ENCODE measurements around the genes LGMN, CHGA, ITPK1 and OTUB2.

DNA sequence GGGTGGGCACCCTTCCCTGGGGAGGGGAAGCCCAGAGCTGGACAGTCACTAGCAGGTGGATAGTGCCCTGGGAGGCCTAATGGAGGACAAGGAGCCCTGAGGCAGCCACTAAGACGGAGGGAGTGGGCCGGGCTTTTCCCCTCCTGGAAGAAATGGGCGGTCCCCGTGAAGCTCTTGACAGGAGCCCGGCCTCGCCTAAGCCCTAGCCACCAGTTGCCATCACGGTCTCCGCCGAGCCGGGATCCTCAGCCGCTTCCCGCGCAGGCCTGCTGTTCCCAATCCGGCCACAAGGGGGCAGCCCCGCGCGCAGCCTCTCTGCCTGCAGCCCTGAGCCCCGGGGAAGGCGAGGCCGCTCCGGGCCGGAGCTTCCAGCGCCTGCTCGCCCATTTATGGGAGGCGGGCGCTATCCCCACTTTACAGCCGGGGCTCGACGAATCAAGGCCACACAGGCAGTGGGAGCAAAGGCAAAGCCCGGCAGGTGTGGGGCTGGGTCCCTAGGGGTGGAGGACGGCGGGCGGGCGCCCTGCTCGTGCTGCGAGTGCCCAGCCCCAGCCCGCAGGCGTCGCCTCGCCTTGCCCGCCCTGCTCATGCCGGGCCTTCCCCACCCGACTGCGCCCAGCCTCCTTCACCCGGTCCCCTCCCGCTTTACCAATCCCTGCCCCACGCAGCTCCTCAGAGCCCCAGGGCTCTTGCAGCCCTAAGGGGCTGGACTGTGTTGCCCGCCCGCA, 61.5 kb downstream of the LGMN start:
- PRO-cap, result no peak

GRCh38 chr14:92748347-92748979, at the start of gene LGMN:
LGMN (minus strand) TSS chr14:92748627.
- PRO-cap, result bidirectional peak, plus-strand start at chr14:92748783, minus-strand start at chr14:92748627

DNA sequence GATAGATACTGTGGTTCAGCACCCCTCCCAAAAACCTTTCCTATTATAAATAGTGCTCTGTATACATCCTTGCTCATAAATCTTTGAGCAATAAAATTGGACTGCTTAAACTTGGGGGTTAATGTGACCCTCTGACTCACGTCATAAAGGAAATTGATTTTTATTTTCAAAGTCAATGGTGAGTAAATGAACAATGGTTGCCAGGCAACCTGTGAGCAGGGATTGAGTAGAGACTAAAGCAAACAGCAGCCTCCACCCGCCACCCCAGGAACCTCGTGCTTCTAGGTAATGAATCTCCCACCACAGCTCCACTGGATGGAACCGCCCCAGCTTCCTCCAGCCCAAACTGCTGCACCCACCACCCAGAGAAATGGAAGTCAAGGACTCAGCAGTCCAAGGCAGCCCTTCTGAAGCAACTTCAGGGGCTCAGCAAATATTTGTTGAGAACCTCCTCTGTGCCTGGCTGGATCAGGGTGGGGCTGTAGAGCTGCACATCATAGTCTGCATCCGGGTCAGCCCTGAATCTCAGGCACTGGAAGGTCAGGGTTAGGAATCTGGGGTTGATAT, 31.7 kb upstream of the CHGA start:
- PRO-cap, result unidirectional peak, plus-strand start at position 365 of the sequence

DNA sequence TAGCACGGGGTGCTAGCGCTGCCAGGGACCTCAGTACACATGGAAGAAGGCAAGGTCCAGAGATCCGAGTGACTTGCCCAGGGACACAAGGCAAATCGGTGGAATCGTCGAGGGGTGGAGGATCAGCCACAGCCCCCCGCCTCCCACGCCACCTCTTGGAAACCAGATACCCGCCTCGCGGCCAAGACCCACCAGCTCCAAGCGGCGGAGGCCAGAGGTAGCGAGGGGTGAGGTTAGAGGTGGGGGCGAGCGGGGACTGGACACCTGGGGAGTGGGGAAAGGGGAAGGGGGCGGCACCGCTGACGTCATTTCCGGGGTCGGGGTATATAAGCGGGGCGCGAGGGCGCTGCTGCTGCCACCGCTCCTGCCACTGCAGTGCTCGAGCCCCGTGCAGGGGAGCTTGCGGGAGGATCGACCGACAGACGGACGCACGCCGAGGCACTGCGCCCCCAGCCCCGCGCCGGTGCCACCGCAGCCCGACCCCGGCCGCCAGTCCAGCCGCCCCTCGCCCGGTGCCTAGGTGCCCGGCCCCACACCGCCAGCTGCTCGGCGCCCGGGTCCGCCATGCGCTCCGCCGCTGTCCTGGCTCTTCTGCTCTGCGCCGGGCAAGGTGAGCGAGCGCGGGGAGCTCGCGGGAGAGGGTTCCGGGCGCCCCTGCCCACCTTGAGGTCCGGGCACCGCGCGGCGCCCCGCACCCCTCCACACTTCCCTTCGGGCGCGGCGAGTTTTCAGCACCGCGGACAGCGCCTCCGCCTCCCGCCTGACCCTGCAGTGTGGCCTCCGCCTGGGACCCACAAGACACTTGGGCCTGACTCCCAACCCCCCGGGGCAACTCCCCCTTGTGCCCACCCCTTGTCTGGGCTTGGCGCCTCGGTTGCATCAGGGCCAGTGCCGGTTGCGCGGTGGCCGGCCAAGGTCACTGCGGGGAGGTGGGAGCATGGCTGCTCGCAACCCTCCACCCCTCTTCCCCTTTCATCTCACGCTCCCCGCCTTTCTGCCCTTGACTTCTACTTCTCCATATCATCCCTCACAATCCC, at the start of gene CHGA:
TSS of gene CHGA (plus strand) at position 355 of the 1,037 bp plus-strand sequence.
- PRO-cap, result no peak

DNA sequence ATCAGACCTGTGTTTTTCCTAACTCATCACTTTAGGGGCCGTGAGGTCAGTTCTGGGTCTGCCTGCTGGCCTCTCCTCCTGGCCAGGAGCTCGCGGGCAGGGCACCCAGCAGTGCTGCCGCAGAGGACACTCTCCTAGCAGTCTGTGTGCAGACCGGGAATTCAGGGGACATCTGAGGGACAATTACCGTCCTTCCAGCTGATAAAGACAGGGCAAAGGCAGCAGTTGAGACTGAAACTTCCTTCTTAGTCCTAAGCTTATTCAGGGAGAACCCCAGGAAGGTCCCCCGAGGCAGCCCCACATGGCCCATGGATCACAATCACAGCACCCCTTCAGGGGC, 89.6 kb downstream of the CHGA start:
- PRO-cap, result no peak

DNA sequence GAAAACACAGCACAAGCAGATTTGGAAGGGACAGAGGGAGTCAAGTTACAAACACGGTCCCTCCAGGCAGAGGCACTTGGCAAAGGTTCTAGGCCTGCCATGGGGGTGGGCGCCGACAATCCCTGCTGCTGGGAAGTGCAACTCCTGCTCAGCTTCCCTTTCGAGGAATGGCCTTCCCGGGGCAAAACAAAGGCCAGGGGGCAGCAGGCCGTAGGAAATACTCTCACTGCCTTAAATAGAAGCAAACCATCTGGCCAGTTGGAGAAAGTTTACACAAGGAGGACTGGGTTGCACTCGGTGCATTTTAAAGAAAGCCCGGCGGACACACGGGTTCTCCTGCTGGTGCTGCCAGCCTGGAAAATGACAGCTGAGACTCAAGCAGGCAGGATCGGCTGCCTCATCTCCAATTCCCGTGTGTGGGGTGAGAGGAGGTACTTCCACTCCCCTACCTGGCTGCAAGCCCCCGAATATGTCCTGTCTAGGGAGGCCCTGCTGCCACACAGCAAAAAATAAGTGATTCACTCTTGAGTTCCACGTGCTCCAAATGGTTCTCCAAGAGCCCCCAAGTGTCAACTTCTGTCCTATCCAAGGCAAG, 65.7 kb downstream of the ITPK1 start:
- PRO-cap, result no peak

DNA sequence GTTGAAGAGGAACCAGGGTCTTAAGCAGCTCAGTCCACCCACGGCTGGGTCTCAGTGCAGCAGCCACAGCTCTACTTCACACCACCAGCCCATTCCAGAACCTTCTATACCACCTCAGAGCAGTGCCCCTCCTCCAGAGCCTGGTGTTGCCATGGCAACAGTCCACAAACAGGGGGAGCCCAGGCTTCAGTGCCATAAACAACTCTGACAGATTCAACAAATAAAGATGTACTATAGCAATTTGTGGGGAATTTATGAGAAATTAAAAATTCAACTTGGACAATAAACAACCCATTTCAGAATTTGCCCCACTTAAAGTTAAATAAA, 59.2 kb downstream of the ITPK1 start:
- PRO-cap, result no peak

- PRO-cap, result no peak
These were observed 9.0 kb downstream of the ITPK1 start for GRCh38 chr14:93106791-93107086.

DNA sequence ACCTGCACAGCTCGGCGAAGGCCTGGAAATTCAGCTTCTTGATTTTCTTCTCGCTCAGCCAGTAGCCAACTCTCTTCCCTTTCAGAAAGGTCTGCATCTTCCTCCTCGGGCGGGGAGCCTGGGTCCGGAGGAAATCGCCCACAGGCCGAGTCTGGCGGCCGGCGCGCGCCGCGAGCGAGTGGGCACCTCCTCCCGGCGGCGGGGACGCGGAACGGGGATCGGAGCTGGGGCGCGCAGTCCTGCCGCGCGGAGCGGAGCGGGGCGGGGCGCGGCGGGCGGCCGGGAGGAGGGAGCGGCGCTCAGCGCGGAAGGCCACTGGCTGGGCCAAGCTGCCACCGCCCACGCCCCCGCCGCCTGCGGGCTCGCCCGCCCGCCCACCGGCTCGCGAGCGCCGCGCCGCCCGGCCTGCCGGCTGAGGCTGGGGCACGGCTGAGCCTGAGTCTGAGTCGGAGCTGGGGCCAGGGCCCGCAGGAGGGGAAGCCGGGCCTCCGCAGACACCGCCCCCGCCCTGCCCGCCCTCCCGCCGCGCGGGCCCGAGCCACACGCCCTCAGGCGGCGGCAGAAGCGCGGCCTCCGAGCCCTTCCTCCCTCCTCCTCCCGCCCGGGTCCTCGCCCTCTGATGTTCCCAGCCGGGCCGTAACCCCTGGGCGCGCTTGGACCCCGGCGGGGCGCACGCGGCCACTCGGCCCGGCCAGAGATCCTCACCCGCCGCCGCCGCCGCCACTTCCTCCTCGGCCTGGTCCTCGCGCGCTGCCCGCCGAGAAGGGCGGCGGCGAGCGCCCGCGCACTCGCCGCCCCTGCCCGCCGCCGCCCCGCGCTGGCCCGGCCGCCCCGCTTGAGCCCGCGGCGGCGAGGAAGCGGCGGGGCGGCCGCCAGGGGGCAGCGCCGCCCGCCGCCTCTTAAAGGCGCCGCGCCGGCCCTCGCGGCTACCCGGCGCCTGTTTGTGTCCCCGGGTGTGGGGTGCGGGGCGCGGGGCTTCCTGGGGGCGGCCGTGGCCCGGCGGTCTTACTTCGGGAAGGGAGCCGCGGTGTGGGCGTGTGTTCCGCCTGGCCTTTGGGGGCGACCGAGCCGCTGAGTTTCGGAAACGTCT, at the start of gene ITPK1:
TSS of gene ITPK1 (minus strand) at position 859 of the 1,090 bp plus-strand sequence.
- PRO-cap, result bidirectional peak, plus-strand start at position 444 of the sequence, minus-strand start at position 213 of the sequence; bidirectional peak, plus-strand start at position 929 of the sequence, minus-strand start at position 837 of the sequence

GRCh38 chr14:93186537-93186924, 1.4 kb downstream of the LYSET start:
- PRO-cap, result no peak

DNA sequence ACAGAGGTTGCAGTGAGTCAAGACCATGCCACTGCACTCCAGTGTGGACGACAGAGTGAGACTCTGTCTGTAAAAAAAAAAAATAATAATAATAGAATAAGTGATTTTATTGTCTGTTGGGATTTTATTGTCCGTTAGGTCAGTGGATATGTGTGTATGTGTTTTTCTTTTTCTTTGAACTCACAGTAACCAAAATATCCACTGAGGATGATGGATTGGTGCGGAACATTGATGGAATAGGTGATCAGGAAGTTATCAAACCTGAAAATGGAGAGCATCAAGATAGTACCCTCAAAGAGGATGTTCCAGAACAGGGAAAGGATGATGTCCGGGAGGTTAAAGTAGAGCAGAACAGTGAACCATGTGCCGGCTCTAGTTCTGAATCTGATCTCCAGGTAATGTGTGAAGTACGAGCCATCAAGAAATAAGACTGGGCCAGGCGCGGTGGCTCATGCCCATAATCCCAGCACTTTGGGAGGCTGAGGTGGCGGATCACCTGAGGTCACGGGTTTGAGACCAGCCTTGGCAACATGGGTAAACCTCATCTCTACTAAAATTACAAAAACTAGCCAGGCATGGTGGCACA, 11.4 kb downstream of the UBR7 start:
- PRO-cap, result no peak

GRCh38 chr14:93295779-93296560, 36.9 kb downstream of the BTBD7 start:
- PRO-cap, result no peak

GRCh38 chr14:93592732-93593402, 162.1 kb downstream of the UNC79 start:
- PRO-cap, result no peak

- PRO-cap, result no peak
These were observed 99.8 kb downstream of the PRIMA1 start for GRCh38 chr14:93688250-93689104.

DNA sequence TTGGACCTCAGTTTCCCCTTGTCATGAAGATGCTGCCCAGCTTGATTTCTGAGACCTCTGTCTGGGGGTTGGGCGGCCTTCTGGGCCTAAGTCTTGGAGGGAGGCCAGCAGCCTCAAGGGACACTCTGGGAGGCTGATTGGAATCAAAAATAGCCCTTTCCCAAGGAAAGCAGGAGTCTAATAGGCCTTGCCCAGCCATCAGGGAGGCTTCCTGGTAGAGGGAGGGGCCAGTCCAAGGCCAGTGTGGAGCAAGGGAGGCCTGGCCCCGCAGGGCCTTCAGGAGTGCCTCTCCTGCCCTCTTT, 6.9 kb downstream of the ASB2 start:
- PRO-cap, result no peak

DNA sequence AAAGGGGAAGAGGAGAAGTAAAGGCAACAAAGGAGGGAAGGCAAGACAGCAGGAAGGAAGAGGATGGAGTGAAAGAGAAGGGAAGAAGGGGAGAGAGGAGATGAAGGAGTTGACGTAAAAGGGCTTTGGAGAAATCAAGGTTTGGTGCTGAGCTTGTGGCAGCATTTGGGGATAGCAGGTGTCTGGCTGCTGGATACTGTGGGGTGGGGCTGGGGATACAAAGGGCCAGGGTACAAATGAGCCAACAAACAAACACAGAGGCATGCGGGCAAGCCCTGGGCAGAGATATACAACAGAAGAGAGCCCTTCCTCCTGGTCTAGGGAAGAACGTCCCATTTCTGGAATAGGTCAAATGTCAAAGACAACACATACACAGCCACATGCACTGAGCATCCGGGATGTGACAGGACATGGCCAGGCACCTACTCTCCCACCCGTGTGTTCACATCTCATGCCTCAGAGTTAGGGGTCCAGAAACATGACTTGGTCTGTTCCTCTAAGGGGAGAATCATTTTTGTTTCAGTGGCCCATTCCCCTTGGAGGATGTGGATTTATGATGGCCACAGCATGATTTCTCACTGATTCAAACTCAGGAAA, 679 bp upstream of the ASB2 start:
- PRO-cap, result no peak

DNA sequence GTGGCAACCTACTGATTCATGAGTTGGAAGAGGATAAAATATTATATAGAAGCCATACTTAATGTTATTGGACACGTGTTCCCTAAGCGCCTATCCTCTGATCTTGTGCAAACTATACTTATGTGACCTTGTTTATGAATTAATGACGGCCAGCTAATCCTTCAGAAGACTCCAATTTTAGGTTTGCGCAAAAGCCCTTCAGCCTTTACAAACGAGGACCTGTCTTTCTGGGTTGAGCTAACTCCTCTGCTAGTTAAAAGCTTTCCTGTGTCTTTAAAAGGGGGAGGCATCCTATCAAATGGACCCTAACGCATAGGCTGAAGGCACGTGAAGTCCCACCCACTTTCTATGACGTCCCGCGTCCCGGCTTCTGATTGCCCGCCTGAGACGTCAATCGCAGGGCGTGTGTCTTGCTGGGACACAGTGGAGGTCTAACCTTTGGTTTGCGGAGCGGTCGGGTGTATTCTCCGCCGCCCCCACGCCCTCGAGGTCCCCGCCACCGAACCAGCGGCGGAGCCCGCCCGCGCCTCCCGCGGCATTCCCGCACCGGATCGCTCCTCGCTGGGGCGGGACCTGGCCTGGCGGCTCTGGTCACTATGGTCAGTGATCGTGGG, at the start of gene OTUB2:
TSS of gene OTUB2 (plus strand) at position 399 of the 614 bp plus-strand sequence.
- PRO-cap, result bidirectional peak, plus-strand start at position 421 of the sequence, minus-strand start at position 247 of the sequence

- PRO-cap, result no peak
These were observed 1.4 kb downstream of the PPP4R4 start for GRCh38 chr14:94175473-94175974.

GRCh38 chr14:94321261-94322097, 1.7 kb downstream of the SERPINA6 start:
- PRO-cap, result no peak

- PRO-cap, result bidirectional peak, plus-strand start at chr14:94390720, minus-strand start at chr14:94390617
These were observed 2.3 kb upstream of the SERPINA1 start for GRCh38 chr14:94390382-94391371.

All from fallopian tube (tissue), 1 donor.